Measurements from ENCODE around the genes TBC1D3D and RPL23.

DNA sequence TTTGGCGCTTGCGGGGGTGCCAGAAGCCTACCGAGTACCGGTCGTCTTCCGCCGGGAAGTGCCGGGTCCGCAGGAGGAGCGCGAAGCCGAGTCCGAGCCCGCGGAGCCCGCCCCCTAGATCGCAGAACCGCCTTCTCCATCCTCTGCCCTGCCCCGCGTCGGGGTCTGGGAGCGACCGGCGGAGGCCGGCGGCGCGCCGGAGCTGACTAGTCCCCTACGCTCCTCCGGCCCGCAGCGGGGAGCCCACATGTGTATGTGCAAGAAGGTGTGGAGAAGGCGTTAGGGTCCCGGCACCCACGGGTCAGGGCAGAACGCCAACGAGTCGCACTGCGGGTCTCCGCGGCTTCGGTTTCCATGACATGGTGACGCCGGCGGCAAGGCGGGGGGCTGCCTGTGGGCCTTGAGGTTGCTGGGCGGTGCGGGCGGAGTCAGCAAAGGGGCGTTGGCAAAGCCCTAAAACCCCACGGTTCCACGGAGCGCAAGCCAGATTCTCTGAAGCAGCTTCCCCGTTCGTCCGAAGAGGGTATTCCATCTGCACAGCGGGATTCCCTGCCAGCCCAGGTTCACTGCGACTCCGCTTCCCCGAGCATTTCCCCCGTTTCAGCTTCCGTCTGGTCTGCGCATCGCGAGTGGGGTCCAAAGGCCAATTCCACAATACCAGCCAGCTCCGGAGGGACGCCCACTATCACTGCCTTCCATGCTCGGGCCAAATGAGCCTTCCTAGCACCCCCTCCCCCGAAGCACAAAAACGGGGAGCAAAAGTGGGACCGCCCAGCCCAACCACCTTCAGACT is 2.3 kb upstream of the LHX1 start:
- RRBS = no CpG with 5 or more reads among the region's 72 CpGs

GRCh38 chr17:36935565-36936560 is 1.4 kb upstream of the LHX1 start:
- RRBS = no CpG with 5 or more reads among the region's 58 CpGs

- RRBS = no CpG with 5 or more reads among the region's 19 CpGs
Measured at GRCh38 chr17:36948260-36948689, 479 bp upstream of the AATF start.

DNA sequence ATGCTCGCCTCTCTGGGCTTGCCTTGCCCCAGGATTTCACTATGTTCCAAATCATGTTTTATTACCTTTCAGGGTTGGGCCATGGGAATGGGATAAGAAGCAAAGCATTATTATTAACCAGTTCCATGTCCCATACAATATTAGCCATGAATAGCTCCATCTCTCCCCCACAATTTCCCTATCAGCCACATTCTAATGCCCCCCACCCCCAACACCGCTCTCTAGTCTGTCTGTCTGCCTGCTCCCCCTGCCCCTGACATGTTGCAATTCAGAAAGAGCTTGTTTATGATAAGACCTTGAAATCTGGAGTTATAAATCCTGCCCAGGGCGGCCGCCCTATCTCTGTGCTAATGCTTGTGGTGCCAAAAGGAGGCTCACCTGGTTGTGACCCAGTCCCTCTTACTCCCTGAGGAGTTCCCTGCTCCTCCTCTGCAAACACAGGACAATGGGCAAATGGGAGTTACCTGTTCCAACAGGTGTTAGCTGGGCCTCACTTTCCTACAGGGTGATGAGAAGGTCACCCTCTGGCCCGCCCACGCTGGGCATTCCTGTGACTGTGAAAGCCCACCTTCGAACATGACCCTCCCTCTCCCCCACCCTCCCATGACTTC is 28.0 kb upstream of the DDX52 start:
- RRBS = no CpG with 5 or more reads among the region's 7 CpGs

GRCh38 chr17:37708022-37708630 is 36.7 kb downstream of the HNF1B start:
- RRBS = no CpG with 5 or more reads among the region's 7 CpGs

DNA sequence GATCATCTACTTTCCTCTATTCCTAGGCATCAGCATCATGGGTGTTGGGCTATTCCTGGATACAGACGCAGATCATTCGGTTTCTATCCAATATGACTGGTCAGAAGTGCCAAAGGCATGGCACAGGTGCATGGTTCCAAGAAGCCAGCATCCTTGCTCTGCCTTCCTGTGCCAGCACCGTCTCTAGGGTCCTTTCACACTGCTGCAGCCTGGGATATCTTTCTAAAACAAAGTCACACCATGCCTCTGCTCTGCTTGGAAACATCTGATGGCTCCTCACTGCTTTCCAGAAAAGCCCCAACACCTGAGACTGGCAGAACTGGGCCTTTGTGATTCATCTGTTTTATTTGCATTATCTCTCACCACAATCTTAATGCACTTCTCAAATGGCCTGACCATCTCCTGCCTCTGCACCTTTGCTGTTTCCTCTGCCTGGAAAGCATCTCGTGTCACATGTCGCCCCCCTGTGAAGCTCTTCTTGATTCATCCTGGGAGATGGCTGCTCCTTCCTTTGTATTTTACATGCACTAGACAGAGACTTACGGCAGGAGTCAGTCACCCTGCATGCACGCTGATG is 30.1 kb downstream of the HNF1B start:
- RRBS = no CpG with 5 or more reads among the region's 7 CpGs

GRCh38 chr17:37745789-37746063 is 867 bp upstream of the HNF1B start:
- RRBS = no CpG with 5 or more reads among the region's 8 CpGs

DNA sequence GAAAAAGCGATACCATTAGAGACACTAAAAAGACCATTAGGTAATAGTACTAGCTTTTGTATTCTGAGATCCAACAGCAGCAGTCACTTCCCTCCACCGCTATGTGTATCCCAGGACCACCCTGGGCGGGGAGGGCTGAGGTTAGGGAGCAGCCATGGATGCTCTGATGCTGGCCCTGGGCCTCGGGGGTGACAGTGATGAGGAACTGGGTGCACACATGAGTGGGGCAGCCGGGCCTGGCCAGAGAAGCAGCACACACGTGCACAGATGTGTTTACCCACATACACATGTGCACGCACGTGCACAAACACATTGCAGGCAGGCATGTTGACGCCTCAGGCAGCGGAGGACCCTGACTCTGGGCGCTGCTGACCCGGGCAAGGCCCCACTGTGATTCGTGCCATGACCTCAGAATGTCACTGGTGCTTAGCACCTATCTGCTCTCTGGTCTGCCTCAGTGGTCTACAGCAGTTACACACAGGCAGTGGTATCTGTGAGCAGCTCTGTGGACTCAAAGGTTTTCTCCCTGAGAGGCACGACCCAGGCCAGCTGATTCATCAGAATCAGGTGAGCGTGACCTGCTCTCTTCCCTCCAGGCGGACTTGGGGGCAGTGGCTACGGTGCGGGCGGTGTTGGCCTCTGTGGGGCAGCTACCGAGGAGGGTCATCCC is at the start of gene TBC1D3D:
Gene TBC1D3D (plus strand): TSS at position 412 of the 670 bp plus-strand sequence.
- RRBS = no CpG with 5 or more reads among the region's 20 CpGs

GRCh38 chr17:38429530-38429788 is 1.2 kb downstream of the ARHGAP23 start:
- RRBS = no CpG with 5 or more reads among the region's 3 CpGs

- RRBS = no CpG with 5 or more reads among the region's 9 CpGs
Measured at GRCh38 chr17:38444279-38444478, 15.9 kb downstream of the ARHGAP23 start.

DNA sequence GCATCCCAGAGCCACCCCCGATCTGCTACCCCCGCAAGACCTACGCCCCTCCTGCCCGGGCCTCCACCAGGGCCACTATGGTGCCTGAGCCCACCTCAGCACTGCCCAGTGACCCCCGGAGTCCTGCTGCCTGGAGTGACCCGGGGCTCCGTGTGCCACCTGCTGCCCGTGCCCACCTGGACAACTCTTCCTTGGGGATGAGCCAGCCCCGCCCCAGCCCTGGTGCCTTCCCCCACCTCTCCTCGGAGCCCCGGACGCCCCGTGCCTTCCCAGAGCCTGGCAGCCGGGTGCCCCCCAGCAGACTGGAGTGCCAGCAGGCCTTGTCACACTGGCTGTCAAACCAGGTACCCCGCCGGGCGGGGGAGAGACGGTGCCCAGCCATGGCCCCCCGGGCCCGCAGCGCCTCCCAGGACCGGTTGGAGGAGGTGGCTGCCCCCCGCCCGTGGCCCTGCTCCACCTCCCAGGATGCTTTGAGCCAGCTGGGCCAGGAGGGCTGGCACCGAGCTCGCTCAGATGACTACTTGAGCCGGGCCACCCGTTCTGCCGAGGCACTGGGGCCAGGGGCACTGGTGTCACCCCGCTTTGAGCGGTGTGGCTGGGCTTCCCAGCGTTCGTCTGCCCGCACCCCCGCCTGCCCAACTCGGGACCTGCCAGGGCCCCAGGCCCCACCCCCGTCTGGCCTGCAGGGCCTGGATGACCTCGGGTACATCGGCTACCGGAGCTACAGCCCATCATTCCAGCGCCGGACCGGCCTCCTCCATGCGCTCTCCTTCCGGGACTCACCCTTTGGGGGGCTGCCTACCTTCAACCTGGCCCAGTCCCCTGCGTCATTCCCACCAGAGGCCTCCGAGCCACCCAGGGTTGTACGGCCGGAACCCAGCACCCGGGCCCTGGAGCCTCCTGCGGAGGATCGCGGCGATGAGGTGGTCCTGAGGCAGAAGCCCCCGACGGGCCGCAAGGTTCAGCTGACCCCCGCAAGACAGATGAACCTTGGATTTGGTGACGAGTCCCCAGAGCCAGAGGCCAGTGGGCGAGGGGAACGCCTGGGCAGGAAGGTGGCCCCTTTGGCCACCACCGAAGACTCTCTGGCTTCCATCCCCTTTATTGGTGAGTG is 38.3 kb downstream of the ARHGAP23 start:
- RRBS = no CpG with 5 or more reads among the region's 62 CpGs

GRCh38 chr17:38577898-38578744 is 27.6 kb downstream of the SRCIN1 start:
- RRBS = no CpG with 5 or more reads among the region's 47 CpGs

DNA sequence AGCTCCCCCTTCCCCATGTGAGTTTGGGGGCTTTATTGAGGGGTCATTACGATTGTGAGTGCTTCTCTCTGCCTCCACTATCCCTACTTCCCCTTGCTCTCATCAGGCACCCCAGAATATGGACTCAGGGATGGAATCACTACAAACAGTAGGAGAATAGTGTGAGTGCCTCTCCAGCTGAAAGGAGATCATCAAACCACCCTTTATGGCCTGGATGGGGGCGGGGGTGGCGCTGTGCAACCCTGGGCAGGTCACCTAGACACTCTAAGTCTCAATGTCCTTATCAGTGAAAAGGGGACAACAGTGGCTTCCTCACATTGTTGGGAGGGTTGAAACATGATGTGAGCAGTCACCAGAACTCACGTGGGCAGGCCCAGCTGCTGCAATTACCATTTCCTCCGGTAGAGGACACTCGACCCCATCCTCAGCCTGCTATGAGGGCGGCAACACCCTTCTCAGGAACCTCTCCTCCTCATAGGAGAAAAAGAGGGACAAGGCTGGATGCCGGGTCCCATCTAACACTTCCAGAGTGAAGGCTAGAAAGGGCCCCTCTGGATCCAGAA is 2.1 kb upstream of the EPOP start:
- RRBS = no CpG with 5 or more reads among the region's 8 CpGs

DNA sequence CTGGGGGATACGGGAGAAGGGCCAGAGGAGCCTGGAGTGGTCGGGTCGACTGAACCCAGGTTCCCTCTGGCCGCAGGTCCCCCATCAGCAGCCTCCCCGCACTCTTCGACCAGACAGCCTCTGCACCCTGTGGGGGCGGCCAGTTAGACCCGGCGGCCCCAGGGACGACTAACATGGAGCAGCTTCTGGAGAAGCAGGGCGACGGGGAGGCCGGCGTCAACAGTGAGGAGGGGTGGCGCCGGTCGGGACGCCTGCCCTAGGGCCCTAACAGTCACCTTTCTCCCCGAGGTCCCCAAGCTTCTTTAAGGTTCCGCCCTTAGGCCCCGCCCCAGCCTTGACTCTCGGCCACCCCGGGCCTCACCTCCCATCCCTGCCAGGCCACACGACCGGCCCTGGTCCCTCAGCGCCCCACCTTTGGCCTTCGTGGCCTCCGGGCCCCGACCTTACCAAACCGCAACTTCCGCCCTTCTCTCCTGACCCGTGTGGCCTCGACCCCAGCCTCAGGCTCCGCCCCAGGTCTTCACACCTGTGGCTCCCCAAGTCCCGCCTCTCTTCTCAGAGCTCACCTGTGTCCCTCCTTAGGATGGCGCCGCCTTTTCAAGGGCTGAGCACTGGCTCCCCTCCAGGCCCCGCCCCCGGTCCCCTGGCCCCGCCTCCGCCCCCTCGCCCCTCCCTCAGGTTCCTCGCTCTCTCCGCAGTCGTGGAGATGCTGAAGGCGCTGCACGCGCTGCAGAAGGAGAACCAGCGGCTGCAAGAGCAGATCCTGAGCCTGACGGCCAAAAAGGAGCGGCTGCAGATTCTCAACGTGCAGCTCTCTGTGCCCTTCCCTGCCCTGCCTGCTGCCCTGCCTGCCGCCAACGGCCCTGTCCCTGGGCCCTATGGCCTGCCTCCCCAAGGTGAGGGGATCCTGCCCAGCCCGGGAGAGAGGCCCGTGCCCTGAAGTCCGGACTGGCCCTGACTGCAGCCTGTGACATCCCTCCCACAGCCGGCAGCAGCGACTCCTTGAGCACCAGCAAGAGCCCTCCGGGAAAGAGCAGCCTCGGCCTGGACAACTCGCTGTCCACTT is 10.1 kb upstream of the CISD3 start:
- RRBS = no CpG with 5 or more reads among the region's 62 CpGs

DNA sequence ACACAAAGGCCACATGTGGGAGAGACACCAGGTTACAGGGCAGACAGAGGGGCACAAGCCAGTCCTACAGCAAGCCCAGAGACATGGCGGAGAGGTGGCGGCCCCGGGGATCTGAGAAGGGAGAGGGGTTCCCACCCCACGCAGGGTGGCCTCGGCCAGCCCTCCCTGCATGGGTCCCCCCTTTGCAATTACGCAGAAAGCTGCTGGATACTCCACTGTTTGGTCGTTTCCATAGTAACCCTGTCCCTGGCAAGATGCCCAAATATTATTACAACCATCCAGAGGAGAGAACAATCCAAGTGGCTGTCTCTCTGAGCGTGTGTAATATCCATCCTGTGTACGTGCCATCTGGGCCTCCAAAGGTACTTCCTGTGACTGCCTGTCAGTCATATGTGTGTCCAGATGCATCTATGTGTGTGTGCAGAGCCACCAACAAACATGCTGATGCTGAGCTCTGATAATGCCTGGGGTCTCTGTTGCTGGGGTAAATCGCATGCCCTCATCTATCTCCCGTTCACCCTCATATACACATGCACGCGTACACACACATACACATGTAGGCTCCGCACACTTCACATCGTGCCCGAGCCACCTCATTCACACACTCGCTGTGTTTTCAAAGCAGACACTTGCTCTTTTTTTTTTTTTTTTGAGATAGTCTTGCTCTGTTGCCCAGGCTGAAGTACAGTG is 5.5 kb downstream of the PCGF2 start:
- RRBS = no CpG with 5 or more reads among the region's 17 CpGs

DNA sequence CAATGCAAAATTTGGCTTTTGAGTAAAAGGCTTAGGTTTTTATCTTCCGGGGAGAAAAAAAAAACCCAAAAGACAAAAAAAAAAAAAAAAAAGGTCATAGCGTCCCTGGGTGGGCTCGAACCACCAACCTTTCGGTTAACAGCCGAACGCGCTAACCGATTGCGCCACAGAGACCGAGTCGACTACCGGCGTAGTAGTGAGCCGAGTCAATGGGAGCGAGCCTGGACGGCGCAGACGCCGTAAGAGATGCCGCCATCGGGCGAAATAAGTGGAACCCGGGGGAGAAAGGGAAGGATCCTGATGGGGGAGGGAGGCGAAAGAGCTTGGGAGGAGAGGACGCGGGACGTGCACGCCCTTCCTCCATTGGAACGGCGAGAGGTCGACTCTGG is 866 bp upstream of the PSMB3 start:
- RRBS = no CpG with 5 or more reads among the region's 31 CpGs

GRCh38 chr17:38779315-38779761 is 20.0 kb downstream of the PIP4K2B start:
- RRBS = no CpG with 5 or more reads among the region's 8 CpGs

DNA sequence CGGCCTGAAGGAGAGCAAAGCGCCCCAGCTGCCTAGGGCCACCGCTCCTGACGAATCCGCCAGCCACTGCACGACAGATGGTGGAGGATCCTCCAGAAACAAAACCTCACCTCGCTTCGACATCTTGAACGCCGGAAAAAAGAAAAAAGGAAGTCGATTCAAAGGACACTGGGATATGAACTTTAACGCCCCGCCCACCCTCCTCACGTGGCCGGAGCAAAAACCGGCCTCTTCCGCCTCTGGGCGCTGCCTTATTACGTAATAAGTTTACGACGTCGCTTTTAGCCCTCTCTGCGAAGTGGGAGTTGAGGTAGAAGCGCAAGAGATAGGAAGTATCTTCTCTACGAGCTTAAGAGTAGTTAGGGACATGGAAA is at the start of gene RPL23:
Gene RPL23 (minus strand): TSS at position 134 of the 374 bp plus-strand sequence.
- RRBS = 2% methylated on average over 6 of the region's 25 CpGs

DNA sequence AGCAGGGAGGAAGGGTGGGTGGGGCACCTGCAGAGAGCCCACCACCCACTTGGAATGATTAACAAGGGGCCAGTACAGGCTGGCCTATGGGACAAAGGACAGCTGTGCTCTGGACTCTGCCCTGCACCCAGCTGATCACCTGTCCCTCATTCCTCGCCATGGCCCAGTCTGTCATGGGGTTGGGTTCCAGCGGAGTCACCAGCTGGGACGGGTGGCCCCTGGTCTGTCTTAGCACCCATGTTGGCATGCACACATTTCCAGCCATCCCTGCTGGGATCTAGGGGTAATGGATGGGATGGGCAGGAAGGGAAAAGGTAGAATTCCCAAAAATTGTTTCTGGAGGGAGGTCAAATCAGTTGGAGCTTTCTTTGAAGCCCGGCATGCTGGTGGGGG is 15.6 kb downstream of the LASP1 start:
- RRBS = no CpG with 5 or more reads among the region's 4 CpGs

DNA sequence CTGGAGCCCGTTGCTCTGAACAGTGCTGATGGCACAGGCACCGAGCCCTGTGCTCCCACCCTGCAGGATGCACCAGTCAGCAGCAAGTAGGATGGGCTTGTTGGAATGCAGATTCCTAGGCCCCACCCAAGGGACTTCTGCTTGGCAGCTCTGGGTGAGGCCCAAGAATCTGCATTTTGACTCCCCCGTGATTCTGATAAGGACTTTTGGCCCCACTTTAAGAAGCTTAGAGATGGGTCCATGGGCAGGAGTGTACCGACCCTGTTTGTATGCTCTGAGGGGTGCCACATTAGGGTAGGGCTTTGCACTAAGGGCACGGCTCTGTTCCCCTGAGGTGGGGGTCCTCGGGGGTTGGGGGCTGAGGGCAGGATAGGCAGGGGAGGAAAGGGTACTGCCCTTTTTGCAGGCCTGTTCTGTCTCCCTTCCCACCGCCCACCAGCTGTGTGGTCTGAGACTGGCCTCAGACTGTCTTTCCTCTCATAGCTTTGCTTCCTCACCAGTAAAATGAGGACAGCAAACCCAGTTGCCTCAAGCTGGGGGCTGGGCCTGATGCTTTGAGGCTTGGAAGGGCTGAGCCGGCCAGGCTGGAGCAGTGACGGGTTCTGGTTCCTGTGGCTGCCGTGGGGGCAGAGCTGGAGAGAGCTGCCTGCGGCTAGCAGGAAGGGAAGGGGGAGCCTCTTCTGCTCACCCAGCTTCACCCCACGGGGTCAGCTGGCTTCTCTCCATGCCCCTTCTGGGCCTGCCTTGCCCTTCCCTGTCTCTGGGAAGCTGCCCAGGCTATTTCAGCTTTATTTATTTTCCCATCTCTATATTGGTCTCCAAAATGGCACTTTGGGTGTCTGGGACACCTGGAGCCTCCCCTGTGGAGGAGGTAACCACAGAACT is 23.6 kb downstream of the LASP1 start:
- RRBS = no CpG with 5 or more reads among the region's 12 CpGs

Measured in HCT116 (cell line).